Measurements from ENCODE around the genes MMP26, OR51S1, OR51L1, OR52N5, OR56A5, DNHD1, TPP1, DCHS1 and MRPL17.

- PRO-cap, 2 experiments = no peak in any of the 2 experiments
These were observed 2.3 kb downstream of the RHOG start for GRCh38 chr11:3838237-3839028.

GRCh38 chr11:3903004-3903893, 47.8 kb downstream of the STIM1 start:
- PRO-cap, 2 experiments = no peak in any of the 2 experiments

DNA sequence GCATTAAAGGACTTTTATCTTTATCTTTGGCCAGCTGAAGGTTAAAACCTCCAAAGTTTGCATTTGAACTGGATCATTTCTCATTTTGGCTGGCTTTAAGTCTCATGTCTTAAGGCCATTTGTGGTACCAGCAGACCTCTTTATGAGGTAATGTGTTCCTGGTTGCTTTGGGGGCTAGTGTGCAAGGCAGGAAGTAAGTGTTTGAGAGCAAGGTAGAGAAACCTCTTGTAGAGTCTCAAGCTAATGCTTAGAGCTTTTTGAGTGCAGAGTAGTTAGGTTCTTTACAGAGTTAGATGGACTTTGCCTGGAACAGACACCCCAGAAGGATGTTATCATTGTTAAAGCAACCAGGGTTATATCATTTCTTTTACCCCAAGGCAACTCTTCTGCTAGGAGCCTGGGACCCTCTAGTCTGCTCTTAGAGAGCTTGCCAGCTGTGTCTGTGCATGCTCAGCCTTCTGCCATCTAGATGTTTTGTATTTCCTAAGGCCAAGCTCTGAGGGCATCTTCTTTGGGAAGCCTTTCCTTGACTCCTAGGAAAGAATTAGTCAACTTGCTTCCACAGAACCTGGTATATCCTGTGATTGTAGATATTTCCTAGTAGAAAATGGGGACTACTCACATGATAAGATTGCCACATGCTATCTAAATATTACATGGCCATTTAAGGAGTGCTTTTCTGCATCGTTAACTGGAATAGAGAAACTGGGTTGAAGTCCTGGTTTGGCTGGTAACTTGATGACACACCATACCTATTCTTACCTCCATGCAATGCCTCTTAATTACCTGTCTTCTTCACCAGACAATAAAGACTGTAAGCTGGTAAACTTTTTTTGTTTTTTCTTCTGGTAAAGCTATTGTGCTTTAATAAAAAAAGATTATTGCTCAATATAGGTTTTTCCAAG, 87.5 kb downstream of the STIM1 start:
- PRO-cap, 2 experiments = peak in 2 of 2 experiments; most common plus-strand start position 204 of the sequence (in 1); most common minus-strand start position 144 of the sequence (in 2)

- PRO-cap, 2 experiments = no peak in any of the 2 experiments
These were observed 10.6 kb downstream of the RRM1 start for GRCh38 chr11:4105192-4105680.

DNA sequence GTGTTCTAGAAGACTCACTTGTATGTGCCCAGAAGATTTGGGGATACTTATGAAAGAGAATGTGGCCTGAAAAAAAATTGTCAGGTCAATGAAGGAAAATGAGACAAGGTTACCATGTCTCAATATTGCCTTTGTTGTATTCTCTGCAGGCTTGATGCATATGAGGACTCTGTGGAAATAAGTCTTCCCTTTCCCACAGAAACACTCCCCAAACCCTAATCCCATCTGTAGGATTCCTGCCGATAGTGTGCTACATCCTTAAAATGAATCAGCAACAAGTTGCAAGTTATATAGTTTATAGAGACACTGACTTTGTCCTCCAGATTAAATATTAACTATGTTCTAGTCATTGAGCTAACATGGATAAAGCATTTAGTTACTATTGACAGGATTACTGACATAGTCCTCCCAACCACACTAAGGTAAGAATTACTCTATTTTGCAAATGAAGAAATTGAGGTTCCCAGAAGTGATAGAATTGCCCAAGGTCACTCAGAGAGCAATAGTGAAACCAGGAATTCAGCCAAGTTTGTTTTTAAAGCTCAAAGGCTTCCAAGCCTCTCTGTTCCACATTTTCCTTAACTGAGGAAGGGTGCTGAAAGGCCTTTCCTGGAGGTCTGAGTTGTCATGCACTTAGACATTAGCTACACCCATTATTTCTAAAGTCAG, 1.9 kb downstream of the OR52M1 start:
- PRO-cap, 2 experiments = no peak in any of the 2 experiments

- PRO-cap, 2 experiments = no peak in any of the 2 experiments
These were observed at the start of gene MMP26 for GRCh38 chr11:4704620-4705031. Gene MMP26 (plus strand): TSS chr11:4704784.

DNA sequence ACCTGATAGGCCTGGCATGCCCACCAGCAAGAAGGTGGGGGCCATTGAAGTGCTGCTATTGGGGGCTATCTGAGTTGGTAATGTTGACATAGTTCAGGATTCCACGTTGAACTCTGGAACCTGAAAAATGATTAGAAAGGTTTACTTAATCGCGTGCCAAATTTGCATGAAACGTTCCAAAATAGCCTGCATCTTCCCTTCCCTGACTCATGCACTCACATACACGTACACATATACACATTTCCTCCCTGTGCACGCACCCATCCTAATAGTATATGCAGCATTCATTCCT, at the start of gene OR51S1:
Gene OR51S1, minus strand, starts transcription at position 90 of the 292 bp plus-strand sequence.
- PRO-cap, 2 experiments = no peak in any of the 2 experiments

- PRO-cap, 2 experiments = no peak in any of the 2 experiments
These were observed at the start of gene OR51L1 for GRCh38 chr11:4994613-4995040. Gene OR51L1 (plus strand): TSS chr11:4994851.

DNA sequence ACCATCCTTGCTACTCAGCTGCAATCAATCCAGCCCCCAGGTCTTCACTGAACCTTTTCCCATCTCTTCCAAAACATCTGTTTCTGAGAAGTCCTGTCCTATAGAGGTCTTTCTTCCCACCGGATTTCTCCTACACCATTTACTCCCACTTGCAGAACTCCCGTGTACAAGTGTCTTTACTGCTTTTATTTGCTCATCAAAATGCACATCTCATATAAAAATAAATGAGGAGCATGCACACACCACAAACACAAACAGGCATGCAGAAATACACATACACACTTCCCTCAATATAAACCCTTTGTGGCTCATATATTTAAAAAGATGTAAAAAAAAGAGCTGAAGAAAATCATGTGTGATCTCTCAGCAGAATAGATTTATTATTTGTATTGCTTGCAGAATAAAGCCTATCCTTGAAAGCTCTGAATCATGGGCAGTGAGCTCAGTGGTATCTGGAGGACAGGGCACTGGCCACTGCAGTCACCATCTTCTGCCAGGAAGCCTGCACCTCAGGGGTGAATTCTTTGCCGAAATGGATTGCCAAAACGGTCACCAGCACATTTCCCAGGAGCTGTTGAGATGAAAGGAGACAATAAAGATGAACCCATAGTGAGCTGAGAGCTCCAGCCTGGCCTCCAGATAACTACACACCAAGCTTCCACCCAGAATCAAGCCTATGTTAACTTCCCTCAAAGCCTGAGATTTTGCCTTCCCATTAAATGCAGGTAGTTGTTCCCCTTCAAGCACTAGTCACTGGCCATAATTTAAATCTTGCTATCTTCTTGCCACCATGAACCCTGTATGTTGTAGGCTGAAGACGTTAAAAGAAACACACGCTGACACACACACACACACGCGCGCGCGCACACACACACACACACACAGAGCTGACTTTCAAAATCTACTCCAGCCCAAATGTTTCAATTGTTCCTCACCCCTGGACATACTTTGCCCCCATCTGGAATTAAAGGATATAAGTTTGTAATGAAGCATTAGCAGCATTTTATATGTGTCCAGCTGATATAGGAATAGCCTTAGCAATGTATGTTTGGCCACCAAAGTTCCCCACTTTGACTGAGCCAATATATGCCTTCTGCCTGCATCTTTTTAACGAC, 1.4 kb downstream of the HBG1 start:
- PRO-cap, 2 experiments = no peak in any of the 2 experiments

- PRO-cap, 2 experiments = no peak in any of the 2 experiments
These were observed at the start of gene OR52N5 for GRCh38 chr11:5783198-5783588. Gene OR52N5 (minus strand): TSS chr11:5783355.

DNA sequence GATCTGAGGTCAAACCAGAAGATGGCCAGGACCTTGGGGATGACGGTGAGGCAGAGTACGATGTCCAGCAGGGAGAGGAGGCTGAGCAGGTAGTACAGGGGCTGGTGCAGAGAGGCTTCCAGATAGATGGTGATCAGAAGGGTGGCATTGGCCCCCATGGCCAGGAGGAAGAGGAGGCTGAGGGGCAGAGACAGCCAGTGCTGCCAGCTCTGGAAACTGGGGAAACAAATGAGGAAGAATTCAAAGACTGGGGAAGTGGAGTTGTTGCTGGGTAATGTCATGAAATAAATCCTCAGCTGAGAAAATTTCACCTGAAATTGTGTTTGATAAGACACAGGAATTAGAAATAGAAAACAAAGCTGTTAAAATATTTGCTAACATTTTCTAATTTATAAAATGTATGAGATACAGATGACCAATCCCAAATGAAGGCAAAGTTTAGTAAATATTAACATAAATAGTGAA, at the start of gene OR56A5:
Gene OR56A5, minus strand, starts transcription at position 281 of the 465 bp plus-strand sequence.
- PRO-cap, 2 experiments = no peak in any of the 2 experiments

DNA sequence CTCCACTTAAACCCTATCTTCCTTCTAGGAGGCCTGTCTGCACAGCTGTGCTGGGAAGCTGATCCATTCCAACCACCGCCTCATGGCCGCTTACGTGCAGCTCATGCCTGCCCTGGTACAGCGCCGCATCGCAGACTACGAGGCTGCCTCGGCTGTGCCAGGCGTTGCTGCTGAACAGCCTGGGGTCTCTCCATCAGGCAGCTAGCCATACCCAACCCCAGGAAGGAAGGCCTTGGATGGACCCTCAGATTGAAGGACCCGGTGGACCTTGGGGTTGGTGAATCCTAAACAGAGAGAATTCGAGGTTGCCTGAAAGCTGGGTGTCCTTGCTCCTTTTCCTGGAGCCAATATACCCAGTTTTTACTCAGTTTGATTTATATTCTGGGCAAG, 711 bp downstream of the TIMM10B start:
- PRO-cap, 2 experiments = no peak in any of the 2 experiments

GRCh38 chr11:6482407-6483272, 1.3 kb downstream of the TIMM10B start:
- PRO-cap, 2 experiments = no peak in any of the 2 experiments

DNA sequence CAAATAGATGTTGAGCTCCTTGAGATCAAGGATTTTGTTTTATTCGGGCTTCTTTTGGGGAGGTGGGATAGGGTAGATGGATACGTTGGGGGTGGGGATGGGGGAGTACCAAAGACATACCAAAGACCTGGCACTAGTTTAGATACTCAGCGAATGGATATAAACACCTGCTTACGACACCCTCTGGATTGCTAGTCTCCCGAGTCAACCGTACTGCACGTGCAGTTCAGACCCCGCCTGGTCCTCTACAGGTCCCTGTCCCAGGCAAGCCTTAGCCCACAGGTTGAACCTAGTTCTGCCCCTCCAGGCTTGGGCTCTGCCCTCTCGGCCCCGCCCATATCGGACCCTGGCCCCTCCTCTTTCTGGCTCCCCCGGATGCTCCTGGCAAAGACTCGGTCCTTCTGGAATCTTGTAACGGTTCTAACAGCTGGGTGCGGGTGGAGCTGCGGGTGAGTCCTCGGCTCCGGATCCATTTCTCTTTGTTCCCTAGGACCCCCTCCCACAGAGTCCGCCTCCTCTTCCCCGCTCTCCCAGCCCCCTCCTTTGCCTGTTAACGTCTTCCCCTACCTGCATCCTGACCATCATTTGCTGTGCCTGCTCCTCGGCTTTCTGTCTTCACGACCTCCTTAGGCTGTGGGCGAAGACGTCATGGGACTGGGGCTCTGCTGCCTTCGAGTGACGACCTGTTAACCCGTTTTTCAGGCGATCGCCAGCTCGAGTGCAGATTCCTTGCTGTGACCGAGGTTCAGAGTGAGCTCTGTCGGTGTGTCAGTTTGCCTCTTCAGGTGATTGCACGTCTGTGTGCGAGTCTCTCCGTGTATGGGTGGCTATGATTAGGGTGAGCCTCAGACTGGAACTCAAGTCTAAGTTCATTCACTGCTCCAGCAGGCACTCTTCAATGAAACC, at the start of gene DNHD1:
Gene DNHD1, plus strand, starts transcription at position 398 of the 906 bp plus-strand sequence.
- PRO-cap, 2 experiments = no peak in any of the 2 experiments

GRCh38 chr11:6576591-6576991, 26.8 kb downstream of the RRP8 start:
- PRO-cap, 2 experiments = no peak in any of the 2 experiments

GRCh38 chr11:6619319-6619710, at the start of gene TPP1:
Gene TPP1 (minus strand): TSS chr11:6619422.
- PRO-cap, 2 experiments = peak in 2 of 2 experiments; most common plus-strand start chr11:6619548 (in 1); most common minus-strand start chr11:6619422 (in 2)

DNA sequence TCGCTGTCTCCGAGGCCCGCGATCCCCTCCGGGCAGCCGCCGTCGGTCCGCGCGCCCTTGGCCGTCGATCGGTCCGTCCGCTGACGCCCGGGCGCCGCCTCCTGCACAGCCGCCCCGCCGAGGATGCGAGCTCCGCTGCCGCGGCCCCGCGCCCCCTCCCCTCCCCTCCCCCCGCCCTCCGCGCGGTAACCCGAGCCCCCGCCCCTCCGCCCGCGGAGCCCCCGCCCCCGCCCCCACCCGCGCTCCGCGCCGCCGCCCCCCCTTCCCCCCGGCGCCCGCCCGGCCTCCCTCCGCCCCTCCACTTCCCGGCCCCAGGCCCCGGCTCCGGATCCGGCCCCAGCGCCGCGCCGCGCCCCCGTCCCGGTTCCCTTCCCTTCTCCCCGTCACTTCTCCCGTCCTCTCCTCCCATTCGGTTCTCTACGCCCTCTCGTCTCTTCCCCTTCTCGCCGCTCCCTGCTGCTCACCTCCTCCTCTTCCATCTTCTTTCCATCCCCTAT, at the start of gene DCHS1:
Gene DCHS1, minus strand, starts transcription at position 137 of the 497 bp plus-strand sequence.
- PRO-cap, 2 experiments = peak in 2 of 2 experiments; most common minus-strand start position 125 of the sequence (in 2)

GRCh38 chr11:6680731-6681708, 2.1 kb downstream of the MRPL17 start:
- PRO-cap, 2 experiments = no peak in any of the 2 experiments

DNA sequence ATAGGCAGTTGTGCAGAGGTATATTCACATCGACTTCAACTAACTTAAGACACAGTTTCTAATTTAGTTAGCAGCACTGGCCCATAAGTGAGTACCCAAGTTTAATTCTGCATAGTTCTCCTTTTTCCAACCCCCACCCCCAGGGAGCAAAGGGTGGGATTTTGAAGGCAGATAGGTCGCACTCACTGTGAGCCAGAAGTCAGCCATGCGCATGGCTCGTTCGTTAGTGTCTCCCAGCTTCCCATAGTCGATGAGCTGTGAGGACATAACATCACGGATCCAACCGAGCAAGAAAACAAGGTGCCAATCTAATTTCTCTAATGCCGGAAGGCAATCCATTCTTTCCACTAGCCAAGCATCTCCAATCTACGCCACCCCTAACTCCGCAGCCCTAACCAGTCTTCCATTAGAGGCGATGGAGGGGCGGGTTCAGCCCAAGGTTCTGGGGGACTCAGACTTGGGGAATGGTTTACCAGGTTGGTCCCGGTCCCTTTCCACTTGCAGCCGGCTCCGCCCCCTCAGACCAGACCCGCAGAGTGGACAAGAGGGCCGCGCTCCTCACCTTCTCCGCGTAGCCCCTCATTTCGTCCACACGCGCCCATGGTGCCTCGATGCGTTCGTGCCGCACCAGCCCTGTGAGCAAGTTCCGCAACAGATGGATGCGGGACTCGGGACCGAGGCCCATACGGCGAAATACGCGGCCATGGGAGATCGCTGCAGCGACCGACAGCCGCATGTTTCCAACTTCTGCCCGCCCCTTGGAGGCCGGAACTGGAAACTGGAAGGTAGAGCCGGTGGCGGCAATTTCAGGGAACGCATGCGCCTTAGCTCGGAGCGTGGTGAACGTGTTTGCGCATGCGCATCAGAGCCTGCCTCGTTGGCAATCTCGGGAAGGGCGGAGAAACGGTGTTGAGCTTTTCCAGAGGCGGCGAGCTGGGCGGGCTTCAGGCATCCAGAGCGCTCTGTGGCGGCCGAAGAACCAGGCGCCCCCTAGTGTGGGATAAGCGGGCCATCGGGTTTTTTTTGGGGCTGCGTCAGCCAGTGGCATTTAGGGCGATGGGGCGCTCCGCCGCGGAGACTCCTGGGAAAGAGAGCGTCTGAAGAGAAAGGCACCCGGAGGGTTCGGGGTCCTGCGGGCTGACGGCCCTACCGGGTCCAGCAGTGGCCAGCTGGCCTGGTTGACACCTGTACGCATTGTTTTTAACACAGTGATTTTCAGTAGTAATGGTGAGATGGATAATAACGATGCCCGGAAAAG, at the start of gene MRPL17:
Gene MRPL17, minus strand, starts transcription at position 780 of the 1,258 bp plus-strand sequence.
- PRO-cap, 2 experiments = peak in 2 of 2 experiments; most common plus-strand start position 1,084 of the sequence (in 1); most common minus-strand start position 773 of the sequence (in 2)

DNA sequence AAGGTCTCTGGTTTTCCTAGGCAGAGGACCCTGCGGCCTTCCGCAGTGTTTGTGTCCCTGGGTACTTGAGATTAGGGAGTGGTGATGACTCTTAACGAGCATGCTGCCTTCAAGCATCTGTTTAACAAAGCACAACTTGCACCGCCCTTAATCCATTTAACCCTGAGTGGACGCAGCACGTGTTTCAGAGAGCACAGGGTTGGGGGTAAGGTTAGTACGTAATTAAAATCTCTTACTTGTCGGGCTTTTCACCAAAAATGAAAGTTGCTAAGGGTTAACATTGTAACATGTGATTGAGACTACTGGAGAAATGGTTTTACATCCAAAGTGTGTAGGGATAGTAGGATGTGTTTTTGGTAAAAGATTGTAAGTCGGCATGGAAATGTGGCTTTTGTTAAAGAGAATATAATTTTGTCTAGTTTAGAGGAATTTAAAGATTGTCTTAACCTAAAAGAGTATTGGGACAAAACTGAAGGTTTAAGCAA, 7.6 kb upstream of the MRPL17 start:
- PRO-cap, 2 experiments = no peak in any of the 2 experiments